HepG2 (cell line): Measurements from ENCODE around the gene ATP6V1FNB.

GRCh38 chr7:127986117-127986963 lies 44.9 kb downstream of the LRRC4 start:
- RRBS, 2 experiments = no CpG with 5 or more reads among the region's 2 CpGs
CAGE:
- cytosol, long polyA minus RNA = no peak
- cytosol, long polyA plus RNA = no peak
- long polyA plus RNA = no peak
- nucleus, long polyA minus RNA = no peak
- nucleus, long polyA plus RNA = no peak

DNA sequence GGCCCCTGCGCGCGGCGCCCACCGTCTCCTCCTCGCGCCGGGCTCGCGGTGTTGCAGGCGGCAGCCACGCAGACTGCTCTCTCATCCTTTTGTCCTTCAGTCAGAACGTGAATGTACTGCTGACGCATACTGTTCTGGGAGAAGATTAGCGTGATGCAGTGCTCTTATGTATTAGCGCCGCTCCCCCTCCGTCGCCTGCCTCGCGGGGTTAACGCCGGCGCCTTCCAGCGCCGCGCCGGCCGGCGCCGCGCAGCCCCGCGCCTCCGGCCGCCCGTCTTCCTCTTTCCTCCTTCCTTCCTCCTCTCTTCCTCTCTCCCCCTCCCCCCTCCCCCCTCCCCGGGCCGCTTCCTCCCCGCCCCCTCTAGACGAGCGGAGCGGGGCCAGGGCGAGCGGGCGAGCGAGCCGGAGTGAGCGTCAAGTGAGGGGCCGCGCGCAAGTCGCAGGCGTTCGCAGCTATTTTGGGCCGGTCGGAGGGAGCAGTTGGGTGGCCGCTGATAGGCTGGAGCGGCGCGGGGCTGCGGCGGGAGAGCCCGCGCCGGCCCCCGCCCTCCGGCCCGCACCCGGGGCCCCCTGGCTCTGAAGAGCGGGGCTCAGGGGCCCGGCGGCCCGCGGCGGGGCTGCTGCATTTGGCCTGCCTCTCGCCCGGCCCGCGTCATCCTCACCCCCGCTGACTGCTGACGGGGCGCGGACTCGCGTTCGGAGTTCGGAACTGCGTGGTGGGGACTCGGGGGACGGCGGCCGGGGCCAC lies 930 bp upstream of the LRRC4 start:
- RRBS, 2 experiments = 95 to 97% methylated on average over 36 to 47 of the region's 93 CpGs
CAGE:
- cytosol, long polyA minus RNA = no peak
- cytosol, long polyA plus RNA = no peak
- long polyA plus RNA = no peak
- nucleus, long polyA minus RNA = no peak
- nucleus, long polyA plus RNA = no peak

- RRBS, 2 experiments = no CpG with 5 or more reads among the region's 16 CpGs
CAGE:
- cytosol, long polyA minus RNA = no peak
- cytosol, long polyA plus RNA = no peak
- long polyA plus RNA = no peak
- nucleus, long polyA minus RNA = no peak
- nucleus, long polyA plus RNA = no peak
Measured at GRCh38 chr7:128074422-128074875, 43.2 kb upstream of the LRRC4 start.

DNA sequence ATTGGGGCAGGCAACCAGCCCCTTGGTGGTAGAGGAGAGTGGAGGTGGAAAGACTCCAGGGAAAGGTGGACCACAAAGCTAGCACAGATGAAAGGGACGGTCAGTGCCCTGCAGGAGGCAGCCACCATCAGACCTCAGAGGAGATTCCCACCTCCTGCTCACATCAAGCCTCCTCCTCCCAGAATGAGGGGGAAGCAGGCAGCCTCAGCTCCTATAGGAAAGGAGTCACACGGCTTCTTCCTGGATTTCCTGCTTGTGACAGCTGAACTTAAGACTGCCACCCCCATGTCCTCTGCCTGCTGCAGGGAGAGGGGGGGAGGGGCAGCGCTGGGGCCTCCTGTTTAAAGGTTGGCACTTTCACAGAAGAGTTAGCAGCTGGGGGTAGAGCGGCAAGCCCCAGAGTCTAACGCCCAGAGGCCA lies 44.4 kb upstream of the LRRC4 start:
- RRBS, 2 experiments = no CpG with 5 or more reads among the region's 5 CpGs
CAGE:
- cytosol, long polyA minus RNA = no peak
- cytosol, long polyA plus RNA = no peak
- long polyA plus RNA = no peak
- nucleus, long polyA minus RNA = no peak
- nucleus, long polyA plus RNA = no peak

- RRBS, 2 experiments = no CpG with 5 or more reads among the region's 2 CpGs
CAGE:
- cytosol, long polyA minus RNA = no peak
- cytosol, long polyA plus RNA = no peak
- long polyA plus RNA = no peak
- nucleus, long polyA minus RNA = no peak
- nucleus, long polyA plus RNA = no peak
Measured at GRCh38 chr7:128264527-128264993, 23.5 kb downstream of the LEP start.

DNA sequence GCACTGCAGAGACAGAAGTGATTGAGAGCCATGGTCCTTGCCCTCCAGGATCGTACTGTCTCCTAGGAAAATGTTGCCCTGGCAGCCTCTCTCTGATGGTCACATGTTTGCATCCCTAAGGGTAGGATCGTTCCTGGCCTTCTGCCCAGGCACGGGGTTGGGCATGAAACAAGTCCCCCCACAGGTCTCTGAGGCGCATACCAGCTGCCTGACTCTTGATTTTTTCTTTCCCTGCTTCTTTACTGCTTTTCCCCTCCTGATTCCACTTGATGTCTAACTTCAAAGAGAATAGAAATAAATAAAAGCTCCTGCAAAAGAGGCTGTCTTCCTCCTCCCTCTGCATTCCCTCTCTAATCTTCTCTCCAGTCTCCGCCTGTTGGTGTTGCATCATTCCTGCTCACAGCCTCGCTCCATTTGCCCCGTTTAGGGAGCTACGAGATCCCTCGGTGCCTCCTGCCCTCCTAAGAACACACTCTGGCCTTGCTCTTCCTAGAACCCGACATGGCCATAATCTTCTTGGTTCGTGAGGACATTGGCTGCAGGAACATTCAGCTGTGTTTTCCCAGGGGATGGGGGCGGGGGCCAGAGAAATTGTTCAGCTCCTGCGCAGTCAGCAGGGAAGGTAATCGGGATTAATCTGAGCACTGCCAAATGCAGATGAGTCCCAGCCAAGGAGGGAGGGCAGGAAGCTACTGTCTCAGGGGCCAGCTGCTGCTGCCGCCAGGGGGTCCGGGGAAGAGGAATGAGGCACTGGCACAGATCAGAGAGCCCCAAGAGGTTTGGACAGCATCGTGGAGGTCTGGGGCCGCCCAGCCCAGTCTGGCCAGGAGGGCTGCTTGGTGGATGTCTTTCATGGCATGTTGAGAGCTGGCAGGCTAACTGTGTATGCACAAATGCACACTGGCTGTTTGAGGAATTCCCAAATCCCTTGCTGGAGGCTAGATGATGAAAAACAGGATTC lies 26.1 kb downstream of the LEP start:
- RRBS, 2 experiments = no CpG with 5 or more reads among the region's 18 CpGs
CAGE:
- cytosol, long polyA minus RNA = no peak
- cytosol, long polyA plus RNA = no peak
- long polyA plus RNA = no peak
- nucleus, long polyA minus RNA = no peak
- nucleus, long polyA plus RNA = no peak

DNA sequence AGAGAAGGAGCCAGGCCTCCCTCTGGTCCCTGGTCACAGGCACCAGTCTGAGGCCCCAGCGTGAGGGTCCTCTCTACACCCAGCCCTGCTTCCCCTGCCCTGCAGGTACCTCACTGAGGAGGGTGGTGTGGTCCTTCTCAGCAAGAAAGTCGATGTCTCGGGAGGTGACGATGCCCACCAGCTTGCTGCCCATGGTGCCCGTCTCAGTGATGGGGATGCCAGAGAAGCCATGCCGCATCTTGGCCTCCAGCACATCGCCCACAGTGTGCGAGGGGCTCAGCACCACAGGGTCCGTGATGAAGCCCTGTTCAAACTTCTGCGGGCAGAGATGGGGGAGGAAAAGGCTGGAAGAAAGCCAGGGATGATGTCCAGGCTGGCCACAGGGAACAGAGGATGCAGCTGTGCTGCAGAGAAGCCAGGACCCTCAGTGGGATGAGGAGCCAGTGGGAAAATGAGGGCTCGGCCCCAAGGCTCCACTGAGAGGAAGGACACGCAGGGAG lies 9.5 kb downstream of the IMPDH1 start:
- RRBS, 2 experiments = no CpG with 5 or more reads among the region's 12 CpGs
CAGE:
- cytosol, long polyA minus RNA = no peak
- cytosol, long polyA plus RNA = no peak
- long polyA plus RNA = no peak
- nucleus, long polyA minus RNA = no peak
- nucleus, long polyA plus RNA = no peak

DNA sequence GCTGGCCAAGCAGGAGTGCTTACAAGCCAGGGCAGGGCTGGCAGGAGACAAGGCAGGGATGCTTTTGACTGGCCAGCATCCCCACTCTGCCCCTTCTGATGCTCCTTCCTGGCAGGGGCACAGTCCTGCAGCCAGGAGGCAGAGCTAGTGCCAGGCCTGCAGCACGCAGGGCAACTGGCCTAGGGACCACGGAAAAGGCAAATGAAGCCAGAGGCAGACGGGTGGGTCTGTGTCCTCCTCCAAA lies 4.9 kb downstream of the IMPDH1 start:
- RRBS, 2 experiments = no CpG with 5 or more reads among the region's 3 CpGs
CAGE:
- cytosol, long polyA minus RNA = no peak
- cytosol, long polyA plus RNA = no peak
- long polyA plus RNA = no peak
- nucleus, long polyA minus RNA = no peak
- nucleus, long polyA plus RNA = no peak

DNA sequence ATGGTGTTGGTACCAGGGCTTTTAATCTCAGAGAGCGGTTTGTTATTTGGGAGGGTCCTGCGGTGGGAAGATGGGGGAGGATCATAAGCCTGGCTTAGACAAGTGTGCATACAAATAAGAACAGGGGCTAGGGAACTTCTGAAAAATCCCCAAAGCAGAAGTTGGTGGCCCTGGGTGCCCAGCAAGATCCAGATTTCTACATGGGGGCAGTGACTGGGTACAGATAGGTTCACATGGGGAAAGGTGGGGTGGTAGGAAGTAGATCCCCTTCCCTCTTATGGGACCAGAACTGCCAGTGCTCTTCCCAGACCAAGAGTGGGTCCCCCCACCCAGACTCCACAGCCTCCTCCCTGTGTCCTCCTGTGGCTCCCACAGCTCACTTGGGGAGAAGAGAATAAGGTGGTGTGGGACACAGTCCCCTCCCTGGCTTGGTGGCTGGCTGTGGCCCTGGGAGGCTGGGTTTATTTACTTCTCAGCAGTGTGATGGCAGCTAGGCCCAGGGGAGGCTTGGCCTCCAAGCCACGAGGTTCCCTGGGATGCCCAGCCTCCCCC lies 2.9 kb downstream of the IMPDH1 start:
- RRBS, 2 experiments = no CpG with 5 or more reads among the region's 3 CpGs
CAGE:
- cytosol, long polyA minus RNA = no peak
- cytosol, long polyA plus RNA = no peak
- long polyA plus RNA = no peak
- nucleus, long polyA minus RNA = no peak
- nucleus, long polyA plus RNA = no peak

GRCh38 chr7:128431180-128431600 lies 21.4 kb upstream of the IMPDH1 start:
- RRBS, 2 experiments = no CpG with 5 or more reads among the region's 9 CpGs
CAGE:
- cytosol, long polyA minus RNA = no peak
- cytosol, long polyA plus RNA = no peak
- long polyA plus RNA = no peak
- nucleus, long polyA minus RNA = no peak
- nucleus, long polyA plus RNA = no peak

DNA sequence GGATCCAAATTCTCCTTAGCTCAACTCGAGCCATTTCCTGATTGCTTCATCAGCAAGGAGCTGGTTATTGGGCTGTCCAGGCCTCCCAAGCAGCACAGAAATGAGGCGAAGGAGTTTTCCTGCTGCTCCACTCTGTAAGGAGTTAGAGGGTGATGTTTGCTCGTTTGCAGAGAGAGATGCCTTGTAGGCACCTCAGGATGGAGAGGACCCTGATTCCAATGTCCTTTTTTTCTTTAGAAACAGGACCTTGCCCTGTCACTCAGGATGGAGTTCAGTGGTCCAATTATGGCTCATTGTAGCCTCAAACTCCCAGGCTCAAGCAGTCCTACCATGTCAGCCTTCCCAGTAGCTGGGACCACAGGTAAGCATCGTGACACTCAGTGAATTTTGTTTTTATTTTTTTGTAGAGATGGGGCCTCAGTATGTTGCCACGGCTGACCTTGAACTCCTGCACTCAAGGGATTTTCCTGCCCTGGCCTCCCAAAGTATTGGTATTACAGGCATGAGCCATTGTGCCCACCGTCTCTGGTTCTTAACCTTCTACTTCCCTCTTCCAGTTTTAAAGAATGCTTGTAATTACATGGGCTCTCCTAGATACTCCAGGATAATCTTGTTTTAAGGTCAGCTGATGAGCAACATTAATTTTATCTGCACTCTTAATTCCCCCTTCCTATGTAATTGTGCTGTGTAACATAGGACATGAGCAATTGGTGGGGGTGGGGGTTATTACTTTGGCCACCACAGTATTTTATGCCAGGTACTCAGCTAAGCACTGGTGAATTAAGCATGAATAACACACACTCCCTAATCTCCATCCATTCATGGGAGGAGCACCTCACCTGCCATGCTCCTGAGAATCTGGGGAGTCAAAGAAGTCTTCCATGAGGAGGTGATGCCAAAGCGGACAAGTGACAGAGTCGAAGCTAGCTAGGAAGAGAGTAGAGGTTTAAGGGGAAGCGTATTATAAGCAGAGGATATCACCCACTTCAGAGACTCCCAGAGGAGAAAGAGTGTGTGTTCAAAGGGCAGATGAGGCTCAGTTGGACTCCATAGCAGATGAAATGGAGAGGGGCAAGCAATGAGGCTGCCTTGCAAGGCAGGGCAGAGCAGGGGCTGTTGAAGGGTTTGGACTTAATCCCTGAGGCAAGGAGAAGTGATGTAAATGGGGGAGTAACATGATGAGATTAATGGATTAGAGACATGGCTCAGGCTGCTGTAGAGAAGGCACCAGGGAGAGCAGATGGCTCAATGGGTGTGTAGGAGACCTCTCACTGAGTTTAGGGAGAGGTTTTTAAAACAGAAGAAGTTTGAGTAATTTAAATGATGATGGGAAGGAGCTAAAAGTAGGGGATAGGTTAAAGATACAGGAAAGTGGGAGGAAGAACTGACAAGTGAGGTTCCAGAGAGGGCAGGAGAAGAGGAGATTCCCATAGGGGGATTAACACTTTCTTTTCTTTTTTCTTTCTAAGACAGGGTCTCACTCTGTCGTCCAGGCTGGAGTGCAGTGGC lies 33.0 kb upstream of the GARIN1A start:
- RRBS, 2 experiments = no CpG with 5 or more reads among the region's 10 CpGs
CAGE:
- cytosol, long polyA minus RNA = no peak
- cytosol, long polyA plus RNA = no peak
- long polyA plus RNA = no peak
- nucleus, long polyA minus RNA = no peak
- nucleus, long polyA plus RNA = no peak

DNA sequence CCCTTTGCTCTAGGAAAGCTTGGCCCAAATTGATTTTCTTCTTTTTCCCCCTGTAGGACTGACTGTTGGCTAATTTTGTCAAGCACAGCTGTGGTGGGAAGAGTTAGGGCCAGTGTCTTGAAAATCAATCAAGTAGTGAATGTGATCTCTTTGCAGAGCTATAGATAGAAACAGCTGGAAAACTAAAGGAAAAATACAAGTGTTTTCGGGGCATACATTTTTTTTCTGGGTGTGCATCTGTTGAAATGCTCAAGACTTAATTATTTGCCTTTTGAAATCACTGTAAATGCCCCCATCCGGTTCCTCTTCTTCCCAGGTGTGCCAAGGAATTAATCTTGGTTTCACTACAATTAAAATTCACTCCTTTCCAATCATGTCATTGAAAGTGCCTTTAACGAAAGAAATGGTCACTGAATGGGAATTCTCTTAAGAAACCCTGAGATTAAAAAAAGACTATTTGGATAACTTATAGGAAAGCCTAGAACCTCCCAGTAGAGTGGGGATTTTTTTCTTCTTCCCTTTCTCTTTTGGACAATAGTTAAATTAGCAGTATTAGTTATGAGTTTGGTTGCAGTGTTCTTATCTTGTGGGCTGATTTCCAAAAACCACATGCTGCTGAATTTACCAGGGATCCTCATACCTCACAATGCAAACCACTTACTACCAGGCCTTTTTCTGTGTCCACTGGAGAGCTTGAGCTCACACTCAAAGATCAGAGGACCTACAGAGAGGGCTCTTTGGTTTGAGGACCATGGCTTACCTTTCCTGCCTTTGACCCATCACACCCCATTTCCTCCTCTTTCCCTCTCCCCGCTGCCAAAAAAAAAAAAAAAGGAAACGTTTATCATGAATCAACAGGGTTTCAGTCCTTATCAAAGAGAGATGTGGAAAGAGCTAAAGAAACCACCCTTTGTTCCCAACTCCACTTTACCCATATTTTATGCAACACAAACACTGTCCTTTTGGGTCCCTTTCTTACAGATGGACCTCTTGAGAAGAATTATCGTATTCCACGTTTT lies 5.5 kb downstream of the OPN1SW start:
- RRBS, 2 experiments = no CpG with 5 or more reads among the region's 7 CpGs
CAGE:
- cytosol, long polyA minus RNA = no peak
- cytosol, long polyA plus RNA = start-site peak on the plus strand centred at position 101 of the sequence, 22 bp wide, 210 and 403 reads in 2 replicates; start-site peak on the plus strand centred at position 230 of the sequence, 45 bp wide, 361 and 450 reads in 2 replicates; start-site peak on the plus strand centred at position 458 of the sequence, 85 bp wide, 162 and 230 reads in 2 replicates; start-site peak on the minus strand centred at position 818 of the sequence, 104 bp wide, 88 and 108 reads in 2 replicates
- long polyA plus RNA = no peak
- nucleus, long polyA minus RNA = no peak
- nucleus, long polyA plus RNA = no peak

DNA sequence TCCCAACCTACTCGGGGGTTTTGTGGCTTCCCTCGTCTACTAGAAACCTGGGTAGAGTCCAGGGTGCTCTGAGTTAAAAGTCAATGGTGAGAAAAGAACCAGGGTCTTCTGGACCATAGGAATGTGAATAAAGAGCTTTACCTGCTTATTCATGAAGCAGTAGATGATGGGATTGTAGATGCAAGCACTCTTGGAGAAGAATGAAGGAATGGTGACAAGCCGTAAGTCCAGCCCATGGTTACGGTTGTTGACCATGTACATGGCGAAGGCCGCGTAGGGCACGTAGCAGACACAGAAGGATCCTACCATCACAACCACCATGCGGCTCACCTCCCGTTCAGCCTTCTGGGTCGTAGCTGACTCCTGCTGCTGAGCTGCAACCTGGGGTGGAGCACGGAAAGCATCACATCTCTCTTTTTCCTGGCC lies 2.1 kb downstream of the OPN1SW start:
- RRBS, 2 experiments = no CpG with 5 or more reads among the region's 12 CpGs
CAGE:
- cytosol, long polyA minus RNA = no peak
- cytosol, long polyA plus RNA = no peak
- long polyA plus RNA = no peak
- nucleus, long polyA minus RNA = no peak
- nucleus, long polyA plus RNA = no peak

GRCh38 chr7:128775398-128775683 lies 253 bp downstream of the OPN1SW start:
- RRBS, 2 experiments = no CpG with 5 or more reads among the region's 10 CpGs
CAGE:
- cytosol, long polyA minus RNA = no peak
- cytosol, long polyA plus RNA = no peak
- long polyA plus RNA = no peak
- nucleus, long polyA minus RNA = no peak
- nucleus, long polyA plus RNA = no peak

DNA sequence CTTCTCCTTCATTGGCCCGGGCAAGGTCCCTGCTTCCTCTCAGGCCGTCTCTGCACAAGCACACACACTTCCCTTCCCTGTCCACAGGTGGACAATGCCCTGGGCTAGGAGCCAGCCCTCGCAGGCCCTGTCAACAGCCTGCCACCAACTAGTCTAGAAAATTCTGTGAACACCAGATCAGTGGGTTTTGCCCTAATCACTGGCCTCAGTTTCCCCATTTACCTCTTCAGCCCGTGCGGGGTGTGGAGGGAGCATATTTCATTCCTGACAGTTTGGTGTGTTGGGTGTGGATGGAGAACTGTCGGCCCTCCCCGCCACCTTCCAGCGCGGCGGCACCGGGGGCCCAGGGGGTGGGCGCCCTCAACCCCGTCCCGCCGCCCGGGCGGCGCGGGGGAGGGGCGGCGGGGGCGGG lies 349 bp upstream of the FLNC start:
- RRBS, 2 experiments = 78 to 83% methylated on average over 12 of the region's 22 CpGs
CAGE:
- cytosol, long polyA minus RNA = no peak
- cytosol, long polyA plus RNA = no peak
- long polyA plus RNA = no peak
- nucleus, long polyA minus RNA = no peak
- nucleus, long polyA plus RNA = no peak

GRCh38 chr7:128843055-128843581 lies 12.9 kb downstream of the FLNC start:
- RRBS, 2 experiments = no CpG with 5 or more reads among the region's 12 CpGs
CAGE:
- cytosol, long polyA minus RNA = no peak
- cytosol, long polyA plus RNA = no peak
- long polyA plus RNA = no peak
- nucleus, long polyA minus RNA = no peak
- nucleus, long polyA plus RNA = no peak

- RRBS, 2 experiments = 0% methylated on average over 2 of the region's 26 CpGs; no CpG with 5 or more reads in 1 of the 2 experiments
CAGE:
- cytosol, long polyA minus RNA = no peak
- cytosol, long polyA plus RNA = no peak
- long polyA plus RNA = no peak
- nucleus, long polyA minus RNA = no peak
- nucleus, long polyA plus RNA = no peak
Measured at GRCh38 chr7:128858266-128859457, 4.0 kb upstream of the ATP6V1F start.

DNA sequence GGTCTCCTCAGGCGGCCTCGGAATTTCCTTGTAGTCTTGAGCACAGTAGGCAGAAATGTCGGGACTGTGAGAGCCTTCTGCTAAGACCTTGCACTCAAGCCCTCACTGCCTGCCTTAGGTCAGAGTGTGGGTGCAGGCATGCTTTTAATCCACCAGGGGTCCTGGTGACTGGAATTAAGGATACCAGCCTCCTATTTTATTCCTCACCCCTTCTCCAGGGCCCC lies 789 bp downstream of the ATP6V1F start:
- RRBS, 2 experiments = no CpG with 5 or more reads among the region's 3 CpGs
CAGE:
- cytosol, long polyA minus RNA = no peak
- cytosol, long polyA plus RNA = no peak
- long polyA plus RNA = no peak
- nucleus, long polyA minus RNA = no peak
- nucleus, long polyA plus RNA = no peak

DNA sequence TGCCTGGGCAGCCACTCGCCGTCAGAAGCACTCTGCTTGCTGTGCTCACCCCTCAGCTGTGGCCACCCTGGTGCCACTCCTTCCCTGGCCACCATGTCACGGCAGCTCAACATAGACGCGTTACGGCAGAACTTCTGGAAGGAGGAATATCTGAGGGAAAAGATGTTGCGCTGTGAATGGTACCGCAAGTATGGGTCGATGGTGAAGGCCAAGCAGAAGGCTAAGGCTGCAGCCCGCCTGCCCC lies at the start of gene ATP6V1FNB:
ATP6V1FNB (plus strand) TSS at position 14 of the 244 bp plus-strand sequence.
- RRBS, 2 experiments = no CpG with 5 or more reads among the region's 10 CpGs
CAGE:
- cytosol, long polyA minus RNA = no peak
- cytosol, long polyA plus RNA = no peak
- long polyA plus RNA = no peak
- nucleus, long polyA minus RNA = no peak
- nucleus, long polyA plus RNA = no peak

DNA sequence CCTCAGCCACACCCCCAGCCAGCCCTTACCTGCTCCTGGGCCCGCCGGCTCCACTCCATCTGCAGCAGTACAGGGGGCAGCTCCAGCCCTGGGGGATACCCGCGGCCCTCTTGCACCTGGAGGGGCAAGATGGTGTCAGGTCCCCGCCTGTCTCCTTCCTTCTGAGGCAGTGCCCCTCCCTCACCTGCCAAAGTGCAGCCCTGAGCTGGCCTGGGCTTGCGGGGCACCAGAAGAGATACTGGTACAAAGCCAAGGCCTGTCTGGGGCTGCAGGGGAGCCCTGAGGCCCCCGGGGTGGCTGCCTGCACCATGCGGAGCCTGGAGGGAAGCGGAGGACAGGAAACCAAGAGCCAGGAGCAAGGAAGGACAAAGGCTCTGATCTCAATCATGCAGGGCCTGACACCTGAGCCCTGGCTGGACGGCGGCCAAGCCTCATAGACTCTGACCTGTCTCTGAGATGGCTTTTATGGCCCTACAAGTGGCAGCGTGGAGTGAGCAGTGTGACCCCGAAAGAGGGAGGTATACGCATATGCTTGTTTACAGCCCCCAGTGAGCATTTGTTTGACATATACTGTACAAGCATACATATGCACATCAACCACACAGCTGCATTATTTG lies 8.5 kb downstream of the ATP6V1FNB start:
- RRBS, 2 experiments = no CpG with 5 or more reads among the region's 14 CpGs
CAGE:
- cytosol, long polyA minus RNA = no peak
- cytosol, long polyA plus RNA = no peak
- long polyA plus RNA = no peak
- nucleus, long polyA minus RNA = no peak
- nucleus, long polyA plus RNA = no peak